PFSK-1 (cell line): ENCODE measurements around the gene SLC6A18.

- RRBS: no CpG with 5 or more reads among the region's 12 CpGs
Observed at GRCh38 chr5:190398-190973, 809 bp upstream of the LRRC14B start.

- RRBS: no CpG with 5 or more reads among the region's 21 CpGs
Observed at GRCh38 chr5:193949-194704, 2.8 kb downstream of the LRRC14B start.

DNA sequence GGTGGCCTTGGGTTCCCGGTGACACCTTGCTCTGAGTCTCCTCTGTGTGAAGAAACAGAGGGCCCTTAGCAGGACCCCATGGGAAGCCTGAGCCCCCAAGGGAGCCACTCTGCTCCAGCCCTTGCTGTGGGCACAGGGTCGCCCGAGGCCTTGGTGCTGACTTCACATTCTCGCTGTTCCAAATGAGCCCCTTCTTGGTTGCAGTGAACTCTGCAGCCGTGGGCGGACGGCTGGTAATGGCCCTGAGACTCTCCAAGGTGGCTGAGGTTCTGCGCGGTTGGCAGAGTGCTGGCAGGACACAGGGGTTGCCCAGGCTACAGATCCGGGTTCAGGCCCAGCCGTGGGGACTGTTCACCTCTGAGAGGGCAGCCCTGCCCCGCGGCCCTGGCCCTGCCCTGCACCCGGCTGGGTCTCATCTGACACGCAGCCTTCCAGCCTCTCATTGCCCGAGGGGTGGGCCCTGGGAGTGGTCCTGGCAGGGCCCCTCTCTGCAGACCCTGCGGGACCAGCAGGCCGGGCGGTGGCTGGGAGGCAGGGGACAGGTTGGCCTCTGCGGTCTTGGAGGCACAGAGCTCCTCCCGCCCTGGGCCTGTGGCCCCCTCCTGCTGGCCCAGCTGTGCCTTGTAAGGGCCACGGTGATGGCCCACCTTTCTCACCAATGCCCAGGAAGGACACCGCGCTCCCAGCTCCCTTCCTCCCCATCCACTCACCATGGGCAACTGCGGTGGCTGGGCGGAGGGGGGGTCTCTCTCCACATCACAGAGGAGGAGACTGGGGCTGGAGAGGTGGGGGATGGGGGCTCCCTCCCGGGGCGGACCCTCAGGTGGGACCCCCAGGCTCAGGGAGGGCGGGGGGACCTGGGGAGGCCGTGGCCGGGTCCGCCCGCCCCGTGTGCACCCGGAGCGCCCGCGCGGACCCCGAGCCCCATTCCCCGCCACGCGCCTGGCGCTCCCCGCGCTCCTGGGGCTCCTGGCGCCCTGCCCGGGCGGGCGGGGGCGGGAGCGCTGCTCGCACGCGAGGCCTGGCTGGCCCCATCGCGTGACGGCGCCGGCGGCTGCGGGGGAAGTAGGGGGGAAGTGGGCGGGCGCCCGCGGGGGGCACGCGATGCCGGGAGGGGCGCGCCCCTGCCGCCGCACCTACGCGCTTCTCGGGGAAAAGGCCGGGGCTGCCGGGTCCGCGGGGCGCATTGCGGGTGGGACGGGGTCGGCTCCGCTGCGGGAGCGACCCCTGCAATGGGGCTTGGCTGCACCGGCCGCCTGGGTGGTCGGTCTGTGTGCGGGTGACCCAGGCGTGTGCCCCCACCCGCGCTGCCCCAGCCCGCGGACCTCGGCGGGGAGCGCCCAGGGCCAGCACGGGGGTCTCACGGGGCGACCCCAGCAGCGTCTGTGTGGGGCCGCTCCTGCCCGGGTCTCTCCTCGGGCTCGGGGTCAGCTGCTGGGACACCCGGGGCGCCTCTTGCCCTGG lies 51.9 kb downstream of the AHRR start:
- RRBS: 19% methylated on average over 66 of the region's 109 CpGs

- RRBS: 95% methylated on average over 5 of the region's 21 CpGs
Observed at GRCh38 chr5:445925-446937, 3.3 kb downstream of the EXOC3 start.

DNA sequence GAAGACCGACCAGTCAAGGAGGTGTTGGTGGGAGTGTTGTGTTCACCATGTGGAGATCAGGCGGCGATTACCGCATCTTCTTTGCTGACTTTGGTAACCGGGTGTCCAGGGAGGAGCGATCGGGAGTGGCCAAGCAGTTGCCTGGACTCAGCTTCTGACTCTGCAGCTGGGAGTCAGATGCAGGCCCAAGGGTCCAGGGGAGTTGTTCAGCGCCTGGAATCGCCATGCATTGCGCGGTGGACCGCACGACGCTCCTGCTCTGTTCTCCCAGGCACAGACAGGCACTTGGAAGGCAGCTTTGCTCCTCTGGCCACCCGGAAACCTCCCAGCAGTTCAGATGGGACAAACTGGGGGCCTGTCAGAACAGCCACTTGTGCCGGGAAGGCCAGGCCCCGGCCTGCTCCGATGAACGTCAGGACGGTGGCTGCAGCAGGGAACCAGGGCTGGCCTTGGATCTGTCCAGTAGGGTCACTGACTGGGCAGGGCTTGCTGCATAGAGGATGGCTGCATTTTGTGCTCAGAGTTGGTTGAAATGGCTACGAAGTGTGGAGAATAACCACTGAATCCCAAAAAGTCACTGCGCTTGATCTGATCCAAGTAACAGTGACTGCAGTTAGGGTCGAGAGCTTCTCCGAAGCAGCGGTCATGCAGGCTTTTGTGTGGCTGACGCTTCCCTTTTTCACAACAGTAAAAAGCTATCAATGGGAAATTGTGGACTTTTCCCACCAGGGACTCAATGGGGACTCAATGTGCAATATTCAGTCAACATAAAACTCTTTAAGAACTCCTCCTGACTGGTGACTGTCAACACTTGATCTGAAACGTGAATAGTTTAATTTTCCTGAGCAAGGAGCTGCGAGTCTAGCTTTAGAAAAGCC lies 28.4 kb downstream of the EXOC3 start:
- RRBS: 91% methylated on average over 6 of the region's 28 CpGs

DNA sequence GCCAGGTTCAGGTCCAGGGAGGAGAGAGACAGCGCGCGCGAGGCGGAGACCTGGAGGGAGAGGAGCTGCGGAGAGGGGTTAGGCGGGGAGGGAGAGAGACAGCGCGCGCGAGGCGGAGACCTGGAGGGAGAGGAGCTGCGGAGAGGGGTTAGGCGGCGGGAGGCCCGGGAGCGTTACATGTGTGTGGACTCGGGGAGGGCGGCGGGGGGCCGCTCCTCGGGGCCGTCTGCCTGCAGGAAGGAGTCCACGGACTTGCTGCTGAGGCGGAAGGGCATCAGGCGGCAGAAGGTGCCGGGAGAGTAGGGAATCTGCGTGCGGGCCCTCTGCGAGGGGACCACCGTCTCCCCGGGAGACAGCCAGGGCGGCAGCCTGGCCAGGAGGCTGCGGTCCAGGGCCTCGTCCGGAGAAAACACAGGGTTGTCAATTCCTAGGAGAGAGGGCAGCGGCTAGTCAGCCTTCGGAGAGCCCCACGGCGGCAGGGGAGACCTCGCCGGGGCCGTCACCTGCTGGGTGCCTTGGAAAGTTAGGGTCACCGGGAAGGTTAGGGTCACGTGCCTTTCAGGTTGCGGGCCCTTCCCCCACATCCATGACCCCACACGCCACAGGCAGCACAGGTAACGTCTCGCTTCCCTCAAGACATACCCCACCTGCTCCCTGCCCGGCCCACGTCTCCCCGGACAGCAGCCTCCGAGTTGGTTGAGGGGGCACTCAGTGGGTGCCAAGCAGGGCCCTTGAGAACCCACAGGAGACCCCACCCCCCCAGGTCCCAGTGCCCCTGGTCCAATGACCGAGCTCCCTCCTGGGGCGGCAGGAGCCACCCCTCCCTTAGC lies 31.9 kb downstream of the EXOC3 start:
- RRBS: 74% methylated on average over 15 of the region's 55 CpGs

DNA sequence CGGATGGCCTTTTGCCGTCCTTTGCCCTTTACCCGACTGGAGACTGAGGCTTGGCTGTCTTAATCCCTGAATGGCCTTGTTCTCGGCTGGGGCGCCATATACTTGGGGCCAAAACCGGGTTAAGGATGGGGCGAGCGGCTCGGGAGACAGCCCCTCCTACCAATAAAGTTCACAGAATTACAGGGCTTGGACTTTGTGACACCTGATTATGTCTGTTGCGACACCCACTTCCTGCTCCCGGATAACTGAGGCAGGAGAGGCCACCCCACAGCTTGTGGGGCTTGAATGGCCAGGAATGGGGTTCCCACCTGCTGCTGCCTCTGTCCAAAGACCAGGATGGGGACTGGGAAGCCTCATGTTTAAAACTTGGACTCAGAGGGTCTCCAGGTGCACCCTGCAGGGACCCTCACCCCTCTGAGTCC lies 22.4 kb upstream of the SLC9A3 start:
- RRBS: 84% methylated on average over 8 of the region's 11 CpGs

DNA sequence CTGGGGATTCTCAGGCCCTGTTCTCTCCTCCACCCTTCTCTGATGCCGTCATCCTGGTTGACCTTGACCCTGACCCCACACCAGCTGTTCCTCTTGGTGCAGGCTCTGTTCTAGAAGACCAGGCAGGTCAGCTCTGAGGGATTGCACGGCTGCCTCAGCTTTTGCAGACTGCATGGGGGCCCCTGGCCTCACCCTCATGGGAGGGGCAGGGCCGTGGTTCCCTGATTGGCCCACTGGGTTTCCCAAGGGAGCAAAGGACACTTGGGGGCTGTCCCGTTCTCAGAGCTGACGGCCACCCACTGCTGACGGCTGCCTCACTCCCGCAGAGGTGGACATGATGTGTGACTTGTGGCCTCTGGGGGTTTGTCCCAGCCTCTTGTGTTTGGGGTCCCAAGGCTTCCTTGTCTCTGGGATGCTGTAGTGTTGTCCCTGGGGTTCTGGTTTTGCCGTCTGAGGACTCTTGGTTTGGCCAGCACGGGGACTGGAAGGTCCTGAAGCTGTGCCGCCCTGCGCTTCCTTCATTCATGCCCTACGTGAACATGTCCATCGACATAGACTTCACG lies 34.4 kb downstream of the CEP72 start:
- RRBS: no CpG with 5 or more reads among the region's 14 CpGs

DNA sequence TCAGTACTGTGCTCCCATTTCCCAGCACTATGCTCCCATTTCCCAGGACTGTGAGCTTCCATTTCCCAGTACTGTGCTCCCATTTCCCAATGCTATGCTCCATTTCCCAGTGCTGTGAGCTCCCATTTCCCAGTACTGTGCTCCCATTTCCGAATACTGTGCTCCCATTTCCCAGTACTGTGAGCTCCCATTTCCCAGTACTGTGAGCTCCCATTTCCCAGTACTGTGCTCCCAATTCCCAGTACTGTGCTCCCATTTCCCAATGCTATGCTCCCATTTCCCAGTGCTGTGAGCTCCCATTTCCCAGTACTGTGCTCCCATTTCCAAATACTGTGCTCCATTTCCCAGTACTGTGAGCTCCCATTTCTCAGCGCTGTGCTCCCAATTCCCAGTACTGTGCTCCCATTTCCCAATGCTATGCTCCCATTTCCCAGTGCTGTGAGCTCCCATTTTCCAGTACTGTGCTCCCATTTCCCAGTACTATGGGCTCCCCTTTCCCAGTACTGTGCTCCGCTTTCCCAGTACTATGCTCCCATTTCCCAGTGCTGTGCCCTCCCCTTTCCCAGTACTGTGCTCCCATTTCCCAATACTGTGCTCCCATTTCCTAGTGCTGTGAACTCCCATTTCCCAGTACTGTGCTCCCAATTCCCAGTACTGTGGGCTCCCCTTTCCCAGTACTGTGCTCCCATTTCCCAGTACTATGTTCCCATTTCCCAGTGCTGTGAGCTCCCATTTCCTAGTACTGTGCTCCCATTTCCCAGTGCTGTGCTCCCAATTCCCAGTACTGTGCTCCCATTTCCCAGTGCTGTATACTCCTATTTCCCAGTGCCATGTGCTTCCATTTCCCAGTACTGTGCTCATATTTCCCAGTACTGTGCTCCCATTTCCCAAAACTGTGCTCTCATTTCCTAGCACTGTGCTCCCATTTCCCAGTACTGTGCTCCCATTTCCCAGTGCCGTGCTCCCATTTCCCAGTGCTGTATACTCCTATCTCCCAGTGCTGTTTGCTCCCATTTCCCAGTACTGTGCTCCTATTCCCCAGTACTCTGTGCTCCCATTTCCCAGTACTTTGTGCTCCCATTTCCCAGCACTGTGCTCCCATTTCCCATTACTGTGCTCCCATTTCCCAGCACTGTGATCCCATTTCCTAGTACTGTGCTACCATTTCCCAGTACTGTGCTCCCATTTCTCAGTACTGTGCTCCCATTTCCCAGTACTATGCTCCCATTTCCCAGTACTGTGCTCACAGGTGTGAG lies 17.9 kb upstream of the TPPP start:
- RRBS: no CpG with 5 or more reads among the region's 4 CpGs

GRCh38 chr5:849381-850026 lies 1.3 kb downstream of the ZDHHC11 start:
- RRBS: no CpG with 5 or more reads among the region's 19 CpGs

GRCh38 chr5:891051-892148 lies 1.2 kb downstream of the BRD9 start:
- RRBS: no CpG with 5 or more reads among the region's 51 CpGs

DNA sequence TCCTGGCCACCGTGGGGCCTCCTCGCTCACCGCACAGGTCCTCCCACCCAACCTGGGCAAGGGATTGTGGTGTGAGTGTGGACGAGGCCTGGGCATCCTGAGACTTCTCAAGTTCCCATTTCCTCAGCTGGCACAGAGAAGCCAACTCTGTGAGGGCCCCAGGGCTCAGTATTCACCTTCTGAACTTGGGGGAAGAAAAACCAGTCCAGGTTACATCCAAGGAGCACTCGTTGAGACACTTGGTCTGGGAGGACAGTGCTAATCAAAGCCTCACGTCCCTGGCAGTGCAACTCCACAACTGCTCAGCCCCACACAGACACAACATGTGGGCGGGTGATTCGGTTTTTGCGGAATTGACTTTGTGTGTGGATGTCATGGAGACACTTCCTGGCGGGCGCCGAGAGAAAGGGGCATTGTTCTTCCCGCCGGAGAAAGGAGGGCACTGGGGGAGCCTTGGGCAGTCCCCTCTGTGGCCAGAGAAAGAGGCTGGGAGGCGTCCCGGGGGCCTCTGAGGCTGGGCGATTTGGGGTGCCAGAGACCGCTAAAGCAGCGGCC lies 28.5 kb upstream of the NKD2 start:
- RRBS: 83% methylated on average over 3 of the region's 19 CpGs

DNA sequence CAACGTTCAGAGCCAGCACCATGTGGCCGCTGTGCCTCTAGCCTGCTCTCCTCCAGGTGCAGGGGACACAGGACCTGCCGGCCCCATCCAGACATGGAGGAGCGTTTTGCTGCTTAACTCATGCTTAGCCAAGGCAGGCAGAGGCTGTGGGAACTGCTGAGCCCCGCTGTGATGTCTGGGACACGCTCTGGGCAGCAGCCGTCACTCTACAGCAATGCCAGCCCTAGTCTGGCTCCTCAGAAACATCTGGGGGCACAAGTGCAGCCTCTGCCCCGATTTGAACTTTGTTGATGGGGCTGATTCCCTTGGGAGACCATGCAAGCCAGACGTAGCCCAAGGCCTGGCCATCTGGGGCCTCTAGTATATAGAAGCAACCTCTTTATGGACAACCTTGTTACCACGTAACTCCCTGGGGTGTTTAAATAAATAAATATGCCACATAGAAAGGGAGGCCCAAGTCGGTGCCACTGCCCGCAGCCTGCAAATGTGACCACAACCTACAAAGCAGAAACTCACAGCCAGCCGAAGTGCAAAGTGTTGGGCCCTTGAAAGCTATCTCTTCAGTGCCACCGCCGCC lies 42.1 kb downstream of the NKD2 start:
- RRBS: no CpG with 5 or more reads among the region's 15 CpGs

- RRBS: no CpG with 5 or more reads among the region's 25 CpGs
Observed at GRCh38 chr5:1082167-1082675, 29.6 kb downstream of the SLC12A7 start.

- RRBS: 71% methylated on average over 6 of the region's 13 CpGs
Observed at GRCh38 chr5:1224952-1225368, 221 bp upstream of the SLC6A18 start.

- RRBS: no CpG with 5 or more reads among the region's 9 CpGs
Observed at GRCh38 chr5:1225369-1225600, at the start of gene SLC6A18. Gene SLC6A18, plus strand, starts transcription at chr5:1225381.

DNA sequence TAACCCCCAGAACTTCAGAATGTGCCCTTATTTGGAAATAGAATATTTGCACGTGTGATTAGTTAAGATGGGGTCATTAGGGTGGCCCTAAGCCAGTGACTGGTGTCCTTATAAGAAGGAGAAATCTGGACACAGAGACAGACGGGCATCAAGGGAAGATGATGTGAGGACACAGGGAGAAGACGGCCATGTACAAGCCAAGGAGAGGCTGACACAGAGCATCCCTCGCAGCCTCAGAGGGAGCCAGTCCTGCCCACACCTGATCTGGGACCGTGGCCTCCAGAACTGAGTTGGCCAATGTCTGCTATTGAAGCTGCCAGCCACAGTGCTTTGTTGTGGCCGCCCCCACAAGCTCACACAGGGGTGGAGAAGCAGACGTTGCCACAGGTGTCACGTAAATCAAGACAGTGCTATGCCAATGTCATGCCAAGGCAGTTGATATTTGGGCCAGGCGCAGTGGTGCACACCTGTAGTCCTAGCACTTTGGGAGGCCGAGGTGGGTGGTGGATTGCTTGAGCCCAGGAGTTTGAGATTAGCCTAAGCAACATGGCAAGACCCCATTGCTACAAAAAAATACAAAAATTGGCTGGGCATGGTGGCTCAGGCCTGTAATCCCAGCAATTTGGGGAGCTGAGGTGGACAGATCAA lies 17.3 kb upstream of the TERT start:
- RRBS: no CpG with 5 or more reads among the region's 10 CpGs

DNA sequence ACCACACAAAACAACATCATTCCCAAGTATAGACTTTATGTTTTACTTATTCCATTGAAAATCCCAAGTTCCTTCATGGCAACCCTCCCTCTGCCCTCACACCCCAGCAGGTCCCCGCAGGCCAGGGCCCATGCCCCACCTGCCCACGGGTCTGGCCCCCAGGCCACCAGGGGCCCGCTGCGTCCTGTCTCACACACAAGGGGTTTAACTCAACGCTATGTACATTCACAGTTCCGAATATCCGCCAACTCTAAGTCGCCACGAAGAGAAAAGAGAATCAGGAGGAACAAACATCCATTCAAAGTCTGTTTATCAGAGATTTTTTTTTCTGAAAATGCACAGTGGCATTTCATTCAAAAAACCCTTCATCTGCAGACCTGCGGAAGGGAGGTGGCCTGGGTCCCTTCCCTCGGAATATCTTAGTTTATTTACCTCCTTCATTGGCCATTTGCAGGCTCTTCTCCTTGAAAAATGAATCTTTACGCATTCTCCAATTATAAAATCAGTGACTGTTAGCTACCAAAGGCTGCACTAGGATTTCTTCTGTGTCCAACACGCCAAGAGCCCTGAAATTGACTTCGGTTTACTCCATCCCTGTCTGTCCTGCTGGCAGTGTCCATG lies 16.3 kb upstream of the SLC6A3 start:
- RRBS: no CpG with 5 or more reads among the region's 14 CpGs

DNA sequence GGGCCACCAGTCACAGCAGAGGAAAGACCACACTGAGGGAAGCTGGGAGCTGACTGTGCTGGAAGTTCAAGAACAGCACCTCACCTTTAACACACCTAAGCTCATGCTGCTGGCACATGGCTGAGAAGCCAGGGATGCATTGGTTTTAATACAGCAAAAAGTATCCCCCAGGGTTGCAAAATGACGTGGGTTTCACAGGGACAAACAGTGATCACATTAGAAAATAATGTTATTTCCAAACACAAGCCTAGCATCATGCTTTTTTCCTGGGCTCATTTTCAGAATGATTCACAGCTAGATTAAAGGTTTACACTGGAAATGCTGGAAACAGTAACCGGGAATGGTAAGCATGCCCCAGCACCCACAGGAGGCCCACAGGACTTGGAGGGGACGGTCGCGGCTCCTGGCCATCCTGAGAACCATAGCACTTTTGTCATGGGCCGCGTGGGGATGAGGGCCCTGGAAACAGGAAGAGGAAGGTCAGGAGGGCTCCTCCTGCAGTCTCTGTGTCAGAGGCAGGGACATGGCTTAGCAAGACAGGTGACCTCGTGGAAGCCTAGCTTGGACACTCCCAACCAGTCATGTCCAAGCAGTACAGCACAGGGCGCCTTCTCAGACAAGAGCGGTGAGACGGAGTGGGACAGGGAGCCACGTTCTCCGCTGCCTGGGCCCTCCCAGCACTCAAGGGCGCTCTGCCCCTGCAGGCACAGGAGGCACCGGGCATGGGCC lies 6.8 kb downstream of the LPCAT1 start:
- RRBS: 60% methylated on average over 1 of the region's 15 CpGs

GRCh38 chr5:1522728-1523432 lies 880 bp downstream of the LPCAT1 start:
- RRBS: 1% methylated on average over 32 of the region's 54 CpGs